Liver (tissue), 9 donors: ENCODE measurements around a stretch of chr12.

DNA sequence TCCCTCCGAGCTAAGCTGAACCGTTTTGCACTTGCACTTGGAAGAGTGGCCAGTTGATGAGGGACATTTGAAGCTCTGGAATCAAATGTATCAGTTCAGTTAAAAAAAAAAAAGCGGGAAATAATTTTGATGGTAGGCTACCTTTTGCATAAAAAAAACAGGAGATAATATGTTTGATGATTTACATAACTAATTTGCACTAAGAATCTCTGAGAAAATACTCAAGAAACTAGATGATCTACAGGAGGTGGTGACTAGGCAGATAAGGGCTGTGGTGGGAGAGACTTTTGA is 118.2 kb upstream of the FKBP4 start:
- PRO-cap, 5 experiments, result peak in 2 of 5 experiments; most common plus-strand start position 102 of the sequence (in 1)
- RAMPAGE, long total RNA, 2 experiments, result no peak in any of the 2 experiments
- RRBS, result no CpG with 5 or more reads among the region's 3 CpGs

DNA sequence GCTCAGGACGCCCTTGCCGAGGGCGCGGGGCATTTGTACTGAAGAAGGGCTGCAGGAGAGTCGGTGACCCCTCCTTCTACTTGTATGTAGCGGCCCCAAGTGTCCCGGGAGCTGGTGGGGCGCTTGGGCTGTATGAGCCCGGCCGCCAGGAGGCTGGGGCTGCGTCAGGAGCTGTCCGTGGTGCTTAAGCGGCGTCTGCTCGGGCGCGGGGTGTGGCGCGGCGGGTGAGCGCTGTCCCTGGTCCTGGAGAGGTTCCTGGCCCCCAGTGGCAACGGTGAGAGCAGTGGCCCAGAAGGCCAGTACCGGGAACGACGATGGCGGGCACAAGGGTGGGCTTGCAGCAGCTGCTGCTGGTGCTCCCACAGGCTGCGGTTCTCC is 42.2 kb upstream of the FKBP4 start:
- PRO-cap, 5 experiments, result no peak in any of the 5 experiments
- RAMPAGE, long total RNA, 2 experiments, result no peak in any of the 2 experiments
- RRBS, result no CpG with 5 or more reads among the region's 27 CpGs

GRCh38 chr12:2796917-2797538 is 2.3 kb downstream of the FKBP4 start:
- PRO-cap, 5 experiments, result no peak in any of the 5 experiments
- RAMPAGE, long total RNA, 2 experiments, result no peak in any of the 2 experiments
- RRBS, result no CpG with 5 or more reads among the region's 6 CpGs

GRCh38 chr12:2798263-2799318 is 3.8 kb downstream of the FKBP4 start:
- PRO-cap, 5 experiments, result no peak in any of the 5 experiments
- RAMPAGE, long total RNA, 2 experiments, result no peak in any of the 2 experiments
- RRBS, result no CpG with 5 or more reads among the region's 20 CpGs

- PRO-cap, 5 experiments, result no peak in any of the 5 experiments
- RAMPAGE, long total RNA, 2 experiments, result no peak in any of the 2 experiments
- RRBS, result no CpG with 5 or more reads among the region's 2 CpGs
Observed at GRCh38 chr12:2799566-2800292, 5.0 kb downstream of the FKBP4 start.

- PRO-cap, 5 experiments, result no peak in any of the 5 experiments
- RAMPAGE, long total RNA, 2 experiments, result no peak in any of the 2 experiments
- RRBS, result no CpG with 5 or more reads among the region's 4 CpGs
Observed at GRCh38 chr12:2825142-2825632, 9.6 kb downstream of the NRIP2 start.

GRCh38 chr12:2974407-2974740 is 15.2 kb downstream of the TEAD4 start:
- PRO-cap, 5 experiments, result no peak in any of the 5 experiments
- RAMPAGE, long total RNA, 2 experiments, result no peak in any of the 2 experiments
- RRBS, result 65% methylated on average over 2 of the region's 8 CpGs

DNA sequence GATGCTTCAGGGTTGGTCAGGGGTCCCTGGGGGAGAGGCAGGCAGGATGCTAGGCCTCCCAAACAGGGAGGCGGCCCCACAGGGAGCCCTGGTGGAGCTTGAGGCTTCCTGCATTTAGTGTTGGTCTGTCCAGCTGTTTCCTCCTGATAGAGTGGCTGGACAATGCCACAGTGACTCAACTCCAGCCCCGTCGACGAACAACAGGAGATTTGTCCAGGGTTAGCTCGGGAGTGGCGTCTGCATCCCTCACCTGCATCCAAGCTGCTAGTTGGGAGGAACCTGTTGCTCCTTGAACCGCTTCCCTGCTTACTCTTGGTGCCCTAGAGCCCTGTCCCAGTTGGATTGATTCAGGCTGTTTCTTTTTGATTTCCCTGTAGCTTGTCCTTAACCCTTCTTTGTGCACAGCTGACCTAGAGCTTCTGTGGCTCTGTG is 45.8 kb downstream of the TSPAN9 start:
- PRO-cap, 5 experiments, result no peak in any of the 5 experiments
- RAMPAGE, long total RNA, 2 experiments, result no peak in any of the 2 experiments
- RRBS, result no CpG with 5 or more reads among the region's 7 CpGs

DNA sequence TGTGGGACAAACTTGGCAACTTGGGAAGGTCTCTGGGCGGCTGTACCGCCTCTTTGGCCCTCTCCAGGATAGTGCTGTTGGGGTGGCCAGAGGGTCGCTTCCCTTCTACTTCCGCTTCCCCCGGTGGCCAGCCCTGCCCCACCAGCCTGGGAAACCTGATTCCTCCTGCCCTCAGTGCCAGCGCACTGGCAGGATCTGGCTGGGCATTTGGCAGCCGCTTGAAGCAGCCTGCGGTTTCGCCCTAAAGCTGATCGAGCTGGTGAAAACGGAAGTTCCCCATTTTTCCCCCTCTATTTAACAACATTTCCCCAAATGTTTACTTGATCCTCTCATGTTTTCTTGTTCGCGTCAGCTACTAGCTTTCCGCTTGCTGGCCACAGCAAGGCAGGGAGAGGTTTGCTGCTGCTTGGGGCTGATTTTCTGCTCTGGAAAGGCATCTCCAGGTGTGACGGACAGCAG is 52.9 kb downstream of the TSPAN9 start:
- PRO-cap, 5 experiments, result no peak in any of the 5 experiments
- RAMPAGE, long total RNA, 2 experiments, result no peak in any of the 2 experiments
- RRBS, result no CpG with 5 or more reads among the region's 15 CpGs

DNA sequence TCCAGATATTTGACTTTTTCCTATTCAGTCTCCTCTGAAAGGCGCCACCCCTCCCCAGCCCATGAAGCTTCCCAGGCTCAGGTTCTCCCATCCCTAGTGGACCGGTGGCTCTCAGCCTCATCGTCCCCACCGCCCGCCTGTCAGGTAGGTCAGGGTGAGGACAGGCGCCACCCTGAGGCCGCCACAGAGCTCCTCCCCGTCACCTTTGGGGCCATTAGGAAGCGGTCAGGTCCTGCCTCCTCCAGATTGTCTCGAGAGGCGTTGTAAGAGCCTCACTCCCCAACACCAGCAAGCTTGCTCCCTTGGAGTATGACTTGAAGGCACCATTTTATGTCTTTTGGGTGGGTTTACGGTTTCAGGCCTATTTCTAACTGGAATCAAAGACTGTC is 55.5 kb downstream of the TSPAN9 start:
- PRO-cap, 5 experiments, result peak in 1 of 5 experiments; most common plus-strand start position 244 of the sequence (in 1)
- RAMPAGE, long total RNA, 2 experiments, result no peak in any of the 2 experiments
- RRBS, result no CpG with 5 or more reads among the region's 12 CpGs

- PRO-cap, 5 experiments, result no peak in any of the 5 experiments
- RAMPAGE, long total RNA, 2 experiments, result no peak in any of the 2 experiments
- RRBS, result no CpG with 5 or more reads among the region's 14 CpGs
Observed at GRCh38 chr12:3205778-3206631, 128.8 kb downstream of the TSPAN9 start.

DNA sequence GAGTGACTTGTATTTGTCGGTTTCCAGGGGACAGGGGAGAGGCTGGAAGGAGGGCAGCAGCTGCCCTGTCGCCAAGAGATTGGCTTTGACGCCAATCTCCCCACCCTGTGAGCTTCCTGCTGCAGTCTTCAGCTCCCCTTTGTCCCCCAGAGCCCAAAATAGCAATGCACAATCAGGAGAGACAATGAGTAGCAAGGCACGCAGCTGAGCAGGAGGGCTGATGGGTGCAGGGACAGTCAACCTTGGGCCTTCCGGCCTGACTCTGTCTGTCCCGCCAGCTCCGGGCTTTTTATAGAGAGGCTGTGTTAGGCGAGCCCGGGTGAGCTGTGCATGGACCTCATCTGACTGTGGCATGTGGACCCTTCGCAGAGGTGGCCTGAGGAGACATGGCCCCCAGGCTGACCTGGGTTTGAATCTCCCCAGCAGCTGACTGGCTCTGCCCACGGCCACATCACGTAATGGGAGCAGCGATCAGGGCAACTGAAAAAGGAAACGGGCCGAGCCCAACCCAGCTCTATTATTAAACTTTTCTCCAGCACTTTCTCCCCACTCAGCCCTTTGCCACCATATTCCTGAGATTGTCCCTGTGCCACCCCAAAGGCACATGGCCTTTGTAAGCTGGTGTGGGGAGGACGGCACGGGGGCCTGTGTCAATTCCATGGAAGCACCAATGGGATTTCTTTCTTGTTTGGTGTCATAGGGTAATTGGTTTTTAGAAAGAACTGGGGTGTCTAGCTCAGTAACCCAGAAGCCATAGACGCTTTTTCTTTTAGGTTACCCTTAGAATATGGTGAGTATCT is 178.0 kb downstream of the TSPAN9 start:
- PRO-cap, 5 experiments, result no peak in any of the 5 experiments
- RAMPAGE, long total RNA, 2 experiments, result no peak in any of the 2 experiments
- RRBS, result no CpG with 5 or more reads among the region's 18 CpGs

DNA sequence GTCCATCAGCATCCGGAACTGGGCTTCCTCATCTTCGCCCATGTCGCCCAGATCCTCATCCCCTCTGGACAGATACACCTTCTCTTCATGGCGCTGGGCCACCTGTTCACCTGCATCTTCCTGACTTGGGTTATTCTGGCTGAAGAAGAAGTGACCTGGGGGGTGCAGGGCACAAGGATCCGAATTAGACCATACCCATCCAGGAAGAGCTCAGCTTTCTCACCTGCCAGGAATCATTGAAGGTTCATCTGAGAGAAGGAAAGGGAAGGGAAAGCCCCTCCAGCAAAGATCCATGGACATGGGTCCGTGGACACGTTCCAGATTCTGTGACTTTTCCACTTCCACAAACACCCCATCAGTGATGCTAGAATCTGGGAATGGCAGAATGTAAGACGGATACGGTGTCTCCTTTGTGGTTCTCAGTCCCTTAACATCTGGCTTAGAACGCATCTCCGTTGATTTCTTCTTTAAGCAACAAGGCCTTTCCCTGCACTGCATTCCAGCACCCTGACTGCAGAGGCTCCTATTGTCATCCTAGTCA is 73.9 kb downstream of the CRACR2A start:
- PRO-cap, 5 experiments, result no peak in any of the 5 experiments
- RAMPAGE, long total RNA, 2 experiments, result no peak in any of the 2 experiments
- RRBS, result no CpG with 5 or more reads among the region's 11 CpGs

- PRO-cap, 5 experiments, result no peak in any of the 5 experiments
- RAMPAGE, long total RNA, 2 experiments, result no peak in any of the 2 experiments
- RRBS, result no CpG with 5 or more reads among the region's 5 CpGs
Observed at GRCh38 chr12:3717933-3718642, 34.8 kb downstream of the CRACR2A start.

GRCh38 chr12:3732635-3733481 is 20.1 kb downstream of the CRACR2A start:
- PRO-cap, 5 experiments, result no peak in any of the 5 experiments
- RAMPAGE, long total RNA, 2 experiments, result no peak in any of the 2 experiments
- RRBS, result no CpG with 5 or more reads among the region's 8 CpGs

- PRO-cap, 5 experiments, result no peak in any of the 5 experiments
- RAMPAGE, long total RNA, 2 experiments, result no peak in any of the 2 experiments
- RRBS, result no CpG with 5 or more reads among the region's 4 CpGs
Observed at GRCh38 chr12:3816071-3816668, 57.0 kb downstream of the PARP11 start.

DNA sequence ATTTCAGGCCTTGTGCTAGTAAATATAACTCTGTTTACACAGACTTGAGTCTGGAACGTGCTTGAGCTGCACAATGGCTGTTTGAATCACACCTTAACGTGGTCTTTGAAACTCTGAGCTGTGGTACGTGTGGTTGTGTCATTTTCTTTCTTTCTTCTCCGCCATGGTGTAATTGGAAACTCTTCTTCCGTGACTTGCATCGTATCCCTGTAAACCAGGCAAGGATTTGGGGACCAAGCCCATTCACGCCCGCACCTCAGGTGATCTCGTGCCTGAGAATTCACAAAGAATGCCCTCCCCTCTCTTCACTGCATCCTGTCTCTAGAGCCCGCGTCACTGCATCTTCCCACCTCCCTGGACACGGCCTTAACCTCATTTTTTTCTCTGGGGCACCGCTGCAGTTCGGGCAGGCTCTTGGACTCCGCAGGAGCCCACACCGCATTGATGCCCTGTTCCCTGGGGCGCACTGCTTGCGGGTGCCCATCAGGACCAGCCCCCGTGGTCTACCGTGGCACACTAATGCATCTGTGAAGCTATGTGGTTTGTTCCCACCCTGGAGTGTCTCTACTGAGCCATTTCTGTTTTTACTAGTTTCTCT is 78.4 kb upstream of the PARP11 start:
- PRO-cap, 5 experiments, result no peak in any of the 5 experiments
- RAMPAGE, long total RNA, 2 experiments, result no peak in any of the 2 experiments
- RRBS, result no CpG with 5 or more reads among the region's 20 CpGs

DNA sequence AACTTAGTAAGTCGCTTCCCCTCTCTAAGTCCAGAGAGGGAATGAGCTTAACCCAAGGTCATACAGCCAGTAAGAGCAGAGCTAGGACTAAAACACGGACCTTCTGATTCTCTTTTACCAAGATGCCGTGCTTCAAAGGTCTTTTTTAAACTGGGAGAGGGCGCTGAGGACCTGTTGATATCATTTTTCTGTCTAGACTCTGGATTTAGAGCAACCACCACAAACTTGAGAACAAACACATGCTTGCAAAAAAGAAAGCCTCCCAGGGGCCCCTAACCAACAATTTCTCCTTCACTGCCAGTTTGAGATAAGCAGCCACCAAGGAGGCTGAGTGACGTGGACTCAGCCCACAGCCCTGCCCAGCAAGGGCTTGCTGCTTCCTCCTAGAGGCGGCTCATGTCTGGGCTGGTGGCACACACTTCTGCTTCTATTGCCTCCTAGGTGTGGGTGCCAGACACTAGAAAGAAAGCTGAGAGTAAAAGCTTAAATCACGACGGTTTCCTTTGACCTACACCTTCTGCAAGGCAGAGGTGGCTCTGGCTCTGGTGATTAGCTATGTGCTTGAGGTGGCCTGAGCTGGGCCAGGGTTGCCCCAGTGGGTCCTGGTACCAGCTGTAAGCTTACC is 89.4 kb upstream of the PARP11 start:
- PRO-cap, 5 experiments, result no peak in any of the 5 experiments
- RAMPAGE, long total RNA, 2 experiments, result no peak in any of the 2 experiments
- RRBS, result no CpG with 5 or more reads among the region's 8 CpGs

DNA sequence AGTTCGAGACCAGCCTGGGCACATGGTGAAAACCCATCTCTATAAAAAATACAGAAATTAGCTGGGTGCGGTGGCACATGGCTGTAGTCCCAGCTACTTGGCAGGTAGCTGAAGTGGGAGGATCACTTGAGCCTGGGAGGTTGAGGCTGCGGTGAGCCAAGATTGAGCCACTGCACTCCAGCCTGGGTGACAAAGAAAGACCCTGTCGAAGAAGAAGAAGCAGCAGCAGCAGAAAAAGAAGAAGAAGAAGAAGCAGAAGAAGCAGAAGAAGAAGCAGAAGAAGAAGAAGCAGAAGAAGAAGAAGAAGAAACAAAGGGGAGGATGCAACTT is 139.5 kb upstream of the PARP11 start:
- PRO-cap, 5 experiments, result no peak in any of the 5 experiments
- RAMPAGE, long total RNA, 2 experiments, result no peak in any of the 2 experiments
- RRBS, result no CpG with 5 or more reads among the region's 4 CpGs

DNA sequence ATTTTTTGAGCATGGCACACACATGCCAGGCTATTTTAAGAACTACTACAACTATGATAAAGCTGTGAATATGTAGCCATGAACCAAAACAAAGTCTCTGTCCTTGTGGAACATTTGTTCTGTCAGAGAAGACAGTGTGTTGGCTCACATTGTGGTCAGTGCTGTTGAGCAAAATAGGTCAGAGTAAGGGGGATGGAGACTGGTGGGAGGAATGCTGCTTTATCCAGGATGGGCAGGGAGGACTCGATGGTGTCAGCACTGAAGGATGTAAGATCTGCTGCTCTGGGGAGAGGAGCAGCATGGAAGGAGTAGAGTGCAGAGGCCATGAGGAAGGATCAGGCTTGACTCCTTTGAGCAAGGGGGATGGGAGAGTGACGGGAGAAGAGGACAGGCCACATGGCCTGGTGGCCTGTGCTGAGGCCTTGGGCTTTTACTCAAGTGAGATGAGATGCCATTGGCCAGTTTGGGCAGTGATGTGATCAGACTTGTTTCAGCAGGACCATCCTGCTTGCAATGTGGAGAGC is 23.9 kb downstream of the FGF23 start:
- PRO-cap, 5 experiments, result no peak in any of the 5 experiments
- RAMPAGE, long total RNA, 2 experiments, result no peak in any of the 2 experiments
- RRBS, result no CpG with 5 or more reads among the region's 2 CpGs